A172 (cell line): ENCODE data around the genes SPDYE9 and CLDN3.

DNA sequence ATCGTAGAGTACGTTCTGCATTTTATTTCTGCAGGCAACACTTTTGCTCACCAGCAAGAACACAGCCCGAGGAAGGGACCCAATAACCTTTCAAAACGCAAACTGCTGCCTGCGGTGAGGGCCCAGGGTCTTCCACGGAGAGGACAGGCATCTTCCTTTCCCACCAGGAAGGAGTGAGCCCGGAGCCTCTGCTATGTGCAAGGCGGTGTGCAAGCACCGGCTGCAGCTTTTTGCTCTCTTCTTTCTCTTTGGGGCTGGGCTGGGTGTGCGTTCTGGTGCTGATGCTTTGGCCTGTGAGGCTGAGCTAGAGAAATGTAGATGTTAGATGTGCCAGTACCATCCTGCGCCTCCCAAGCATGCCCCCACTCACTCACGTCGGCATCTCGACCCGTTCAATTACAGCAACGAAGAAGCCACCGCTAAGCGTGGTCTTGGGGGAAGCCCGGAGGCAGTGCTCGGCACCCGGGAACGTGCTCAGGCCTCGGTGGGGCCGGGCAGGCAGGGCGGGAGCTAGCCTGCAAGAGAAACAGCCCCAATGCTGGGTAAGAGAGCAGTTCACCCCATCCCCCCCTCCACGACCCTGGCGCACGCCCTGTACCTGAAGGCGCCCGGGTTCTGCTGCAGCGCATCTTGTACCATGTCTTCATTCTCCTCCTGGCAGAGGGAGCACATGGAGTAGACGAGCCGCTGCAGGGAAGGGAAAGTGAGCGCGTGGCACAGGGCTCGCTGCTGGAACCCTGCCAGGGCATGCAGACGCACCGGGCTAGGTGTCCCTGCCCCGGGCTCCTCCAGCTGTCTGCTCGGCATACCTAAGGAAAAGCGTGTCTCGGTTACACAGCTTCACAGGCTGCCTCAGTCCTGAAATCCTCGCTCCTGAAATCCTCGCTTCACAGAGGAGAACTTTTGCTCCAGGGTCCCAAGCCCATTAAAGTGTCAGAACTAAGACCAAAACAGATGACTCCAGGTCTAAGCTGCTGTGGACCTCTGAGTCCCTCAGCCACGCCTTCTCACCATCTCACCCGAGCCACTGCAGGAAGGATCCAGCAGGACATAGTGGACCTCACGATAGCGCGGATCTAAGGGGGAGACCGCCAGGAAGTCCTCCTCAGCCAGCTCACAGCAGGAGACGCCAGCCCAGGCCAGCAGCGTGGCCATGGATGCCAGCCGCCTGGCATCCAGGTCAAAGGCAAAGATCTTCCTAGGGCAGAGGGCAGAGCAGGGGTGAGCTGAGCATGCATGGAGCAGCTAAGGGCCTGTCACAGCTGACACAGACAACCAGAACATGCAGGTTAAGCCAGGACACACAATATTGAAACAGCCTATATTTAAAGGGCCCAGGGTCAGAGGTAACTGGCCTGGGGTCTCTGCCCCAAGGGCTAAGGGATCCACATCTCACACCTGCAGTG, 20.5 kb downstream of the TRIM74 start:
- RAMPAGE, long total RNA = no peak

GRCh38 chr7:73085809-73086294, at the start of gene SPDYE9:
Gene SPDYE9, minus strand, starts transcription at chr7:73086038.
- RAMPAGE, long total RNA = no peak

GRCh38 chr7:73498449-73498876, 23.6 kb downstream of the BAZ1B start:
- RAMPAGE, long total RNA = no peak

GRCh38 chr7:73566418-73567412, 9.2 kb upstream of the BCL7B start:
- RAMPAGE, long total RNA = no peak

GRCh38 chr7:73577544-73577989, 812 bp downstream of the TBL2 start:
- RAMPAGE, long total RNA = no peak

DNA sequence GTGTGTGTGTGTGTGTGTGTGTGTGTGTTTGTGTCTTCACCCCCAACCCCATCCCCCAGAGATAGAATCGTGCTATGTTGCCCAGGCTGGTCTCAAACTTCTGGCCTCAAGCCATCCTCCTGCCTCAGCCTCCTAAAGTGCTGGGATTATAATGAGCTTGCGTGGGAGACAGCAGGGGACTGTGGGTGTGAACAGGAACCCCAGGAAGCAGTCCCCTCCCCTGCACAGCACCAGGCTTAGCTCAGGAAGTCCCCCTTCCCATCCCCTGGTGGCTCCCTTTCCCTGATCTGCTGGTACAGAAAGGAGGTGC, 22.8 kb upstream of the TBL2 start:
- RAMPAGE, long total RNA = no peak

DNA sequence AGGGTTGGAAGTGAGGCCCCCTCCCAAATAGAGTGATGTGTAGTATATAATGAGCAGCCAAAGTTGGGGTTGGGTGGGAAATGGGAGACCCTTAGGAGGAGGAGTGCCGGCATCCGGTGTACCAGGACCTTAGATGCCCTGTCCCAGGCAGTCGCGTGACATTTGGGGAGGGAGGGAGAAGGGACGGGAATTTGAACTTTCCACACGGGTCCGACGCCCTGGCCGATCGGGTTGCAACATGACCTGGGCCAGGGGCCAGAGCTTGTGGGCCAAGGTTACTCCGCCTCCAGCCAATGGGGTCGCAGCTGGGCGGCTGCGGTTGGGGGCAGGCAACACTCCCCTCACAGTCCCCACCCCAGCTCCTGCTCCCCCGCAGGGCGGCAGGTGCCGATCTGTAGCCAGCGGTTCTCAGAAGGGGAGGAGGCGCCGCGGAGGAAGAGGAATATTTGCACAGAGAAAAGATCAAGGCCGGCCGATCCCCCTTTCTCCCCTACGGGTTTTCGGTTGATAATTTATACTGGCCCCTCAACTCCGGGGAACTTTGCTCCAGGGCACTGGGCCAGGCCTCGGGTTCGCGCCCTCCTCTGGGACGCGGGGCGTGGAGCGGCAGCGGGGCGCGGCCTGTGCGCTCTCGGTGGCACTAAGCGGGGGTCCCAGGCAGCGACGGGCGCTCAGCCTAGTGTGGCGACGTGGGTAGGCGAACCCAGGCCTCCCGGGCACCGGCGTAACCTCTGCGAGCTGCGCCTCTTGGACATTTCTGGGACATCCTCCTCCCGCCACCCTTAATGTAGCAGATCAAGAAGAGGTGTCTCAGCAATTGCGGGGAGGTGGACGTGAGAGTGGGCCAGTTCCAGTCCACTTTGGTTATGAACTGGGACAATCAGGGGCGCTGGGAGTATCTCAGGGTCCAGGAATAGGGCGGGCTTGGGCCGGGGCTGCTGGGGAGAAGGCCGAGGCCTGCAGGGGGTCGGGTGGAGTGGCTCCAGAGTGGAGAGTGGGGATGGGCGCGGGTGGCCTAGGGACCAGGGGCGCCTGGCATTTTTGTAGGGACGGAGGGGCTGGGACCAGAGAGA, 1.2 kb downstream of the MLXIPL start:
- RAMPAGE, long total RNA = no peak

GRCh38 chr7:73647530-73648488, 19.8 kb upstream of the VPS37D start:
- RAMPAGE, long total RNA = no peak

- RAMPAGE, long total RNA = no peak
Measured at GRCh38 chr7:73770075-73771075, at the start of gene CLDN3. Gene CLDN3, minus strand, starts transcription at chr7:73770270.

GRCh38 chr7:73773568-73774229, 3.6 kb upstream of the CLDN3 start:
- RAMPAGE, long total RNA = no peak

DNA sequence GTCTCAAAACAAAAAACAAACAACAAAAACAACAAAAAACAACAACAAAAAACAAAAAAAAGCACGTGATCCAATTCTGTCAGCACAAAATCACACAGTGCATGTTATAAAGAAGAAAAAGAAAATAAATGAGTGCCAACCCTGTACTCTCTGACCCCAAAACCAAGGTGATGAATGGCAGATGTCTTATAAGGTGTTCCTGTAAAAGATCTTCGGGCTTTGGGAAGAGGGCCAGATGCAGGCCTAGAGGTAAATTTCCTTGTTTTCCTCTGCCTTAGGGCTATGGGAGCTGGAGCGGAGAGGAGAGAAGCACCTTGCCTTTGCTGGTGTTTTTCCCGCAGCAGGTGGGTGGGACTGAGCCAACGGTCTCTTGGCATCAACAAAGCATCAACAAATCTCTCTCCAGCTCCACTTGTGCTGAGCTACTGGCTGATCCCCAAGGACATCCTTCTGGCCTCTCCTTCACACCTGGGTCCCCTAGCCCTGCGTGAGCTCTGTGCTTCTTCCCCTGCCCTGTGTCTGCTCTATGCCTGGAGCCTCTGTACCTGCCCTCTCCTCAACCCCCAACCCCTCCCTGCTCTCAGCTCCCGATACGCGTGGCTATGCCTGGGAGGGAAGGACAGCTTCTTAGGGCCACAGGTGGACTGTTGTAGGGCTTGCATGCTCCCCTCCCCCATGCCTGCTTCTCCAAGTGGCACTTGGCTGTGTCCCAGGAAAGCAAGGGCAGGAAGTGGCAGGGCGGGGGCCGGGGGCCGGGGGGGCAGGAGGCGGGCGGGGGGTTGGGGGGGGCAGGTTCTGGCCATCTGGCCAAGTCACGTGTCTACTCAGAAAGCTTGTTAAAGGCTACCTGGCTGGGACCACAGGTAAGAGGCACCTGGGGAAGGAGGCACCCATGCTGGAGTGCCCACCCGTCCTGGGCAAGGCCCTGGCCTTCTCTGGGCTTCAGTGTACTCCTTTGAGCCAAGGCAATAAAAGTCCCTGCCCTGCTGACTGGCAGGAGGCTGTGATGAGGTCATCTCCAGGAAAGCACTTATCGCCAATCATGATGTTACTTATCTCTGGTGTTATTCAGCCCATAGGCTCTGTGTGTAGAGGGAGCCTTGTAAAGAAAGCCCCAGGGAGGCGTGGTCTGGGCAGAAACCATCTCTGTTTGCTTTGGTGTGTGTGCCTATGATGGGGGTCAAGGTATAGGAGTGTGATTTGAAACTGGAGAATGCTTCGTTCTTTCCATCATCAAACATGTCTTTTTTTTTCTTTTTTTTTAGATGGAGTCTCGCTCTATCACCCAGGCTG, 3.0 kb upstream of the CLDN4 start:
- RAMPAGE, long total RNA = no peak

DNA sequence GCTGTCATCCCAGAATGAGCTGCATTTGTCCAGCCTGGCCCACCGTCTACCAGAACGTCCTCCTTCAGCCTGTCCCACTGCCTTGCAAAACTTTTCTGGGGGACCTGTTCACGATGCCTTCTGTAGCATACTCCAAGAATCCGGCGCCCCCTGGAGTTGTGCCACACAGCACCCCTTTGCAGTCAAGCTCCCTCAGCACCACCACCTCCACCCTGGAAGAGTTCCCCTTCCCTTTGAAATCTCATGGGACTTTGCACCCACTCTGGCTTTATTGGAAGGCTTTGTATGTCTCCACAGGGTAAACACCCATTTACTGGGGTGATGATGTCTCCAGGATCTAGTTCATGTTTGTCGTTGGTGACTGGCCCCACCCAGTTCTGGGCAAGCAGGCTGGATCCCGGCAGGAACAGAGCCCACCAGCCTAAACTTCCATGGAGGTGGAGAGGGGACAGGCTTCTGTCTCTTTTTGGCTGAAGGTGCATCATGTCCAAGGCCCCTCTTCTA, 904 bp upstream of the CLDN4 start:
- RAMPAGE, long total RNA = no peak

- RAMPAGE, long total RNA = no peak
Measured at GRCh38 chr7:73881266-73881765, 20.4 kb downstream of the TMEM270 start.

DNA sequence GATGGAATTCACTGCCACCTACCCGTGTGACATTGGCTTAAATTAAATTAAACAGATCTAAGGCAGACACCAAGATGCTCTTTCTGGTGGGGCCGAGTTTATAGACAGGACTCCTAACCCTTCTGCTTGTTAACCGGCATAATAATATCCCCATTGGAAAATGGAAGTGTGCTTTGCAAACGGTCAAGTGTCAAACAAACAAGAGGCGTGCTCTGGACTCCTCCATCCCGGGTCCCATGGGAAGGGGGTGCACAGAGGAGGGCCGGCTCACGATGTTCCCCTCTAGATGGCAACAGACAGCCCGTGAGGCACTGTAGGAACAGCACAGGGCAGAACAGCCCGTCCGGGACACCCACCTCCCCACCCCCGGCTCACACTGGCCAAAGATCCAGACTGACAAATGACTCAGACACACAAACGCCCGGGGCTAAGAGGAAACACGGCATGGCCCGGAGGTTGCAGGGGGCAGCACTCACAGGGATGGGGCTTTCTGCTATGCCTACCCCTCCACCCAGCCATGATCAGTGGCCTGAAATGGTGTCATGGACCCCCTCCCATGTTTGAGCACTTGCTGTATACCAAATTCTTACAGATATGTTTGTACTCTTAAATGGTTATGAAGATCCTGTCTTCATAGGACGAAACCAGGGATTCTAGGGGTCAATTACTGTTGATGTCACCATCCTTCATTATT, 4.9 kb upstream of the ELN start:
- RAMPAGE, long total RNA = no peak

DNA sequence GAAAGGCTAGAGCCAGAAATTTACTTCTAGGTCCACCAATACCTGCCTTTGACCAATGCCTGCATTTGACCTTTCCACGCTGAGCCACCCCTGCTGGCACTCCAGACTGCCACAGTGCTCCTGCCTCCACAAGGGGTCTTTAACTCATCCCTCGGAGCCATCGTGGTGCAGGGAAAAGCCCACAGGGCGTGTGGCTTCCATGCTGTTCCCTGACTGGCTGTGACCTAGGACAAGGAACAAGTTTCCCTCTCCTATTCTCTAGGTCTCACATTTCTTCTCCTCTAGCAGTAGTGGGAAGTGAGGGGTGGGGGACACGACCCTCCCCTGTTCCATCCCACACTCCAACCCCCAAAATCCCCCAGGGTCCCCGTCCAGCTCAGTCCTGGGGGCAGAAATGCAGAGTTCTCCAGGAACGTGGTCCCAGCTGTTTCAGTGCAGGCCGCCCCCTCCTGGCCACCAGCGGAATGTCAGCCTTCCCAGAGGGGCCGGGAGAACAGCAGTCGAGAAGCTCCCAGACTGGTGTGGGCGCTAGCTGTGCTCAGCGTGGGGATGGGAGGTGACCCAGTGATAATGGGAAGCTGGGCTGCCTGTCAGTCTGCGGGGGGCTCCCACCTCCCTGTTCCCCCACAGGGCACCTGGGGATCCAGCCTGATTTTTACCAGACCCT, 1.3 kb upstream of the ELN start:
- RAMPAGE, long total RNA = no peak

DNA sequence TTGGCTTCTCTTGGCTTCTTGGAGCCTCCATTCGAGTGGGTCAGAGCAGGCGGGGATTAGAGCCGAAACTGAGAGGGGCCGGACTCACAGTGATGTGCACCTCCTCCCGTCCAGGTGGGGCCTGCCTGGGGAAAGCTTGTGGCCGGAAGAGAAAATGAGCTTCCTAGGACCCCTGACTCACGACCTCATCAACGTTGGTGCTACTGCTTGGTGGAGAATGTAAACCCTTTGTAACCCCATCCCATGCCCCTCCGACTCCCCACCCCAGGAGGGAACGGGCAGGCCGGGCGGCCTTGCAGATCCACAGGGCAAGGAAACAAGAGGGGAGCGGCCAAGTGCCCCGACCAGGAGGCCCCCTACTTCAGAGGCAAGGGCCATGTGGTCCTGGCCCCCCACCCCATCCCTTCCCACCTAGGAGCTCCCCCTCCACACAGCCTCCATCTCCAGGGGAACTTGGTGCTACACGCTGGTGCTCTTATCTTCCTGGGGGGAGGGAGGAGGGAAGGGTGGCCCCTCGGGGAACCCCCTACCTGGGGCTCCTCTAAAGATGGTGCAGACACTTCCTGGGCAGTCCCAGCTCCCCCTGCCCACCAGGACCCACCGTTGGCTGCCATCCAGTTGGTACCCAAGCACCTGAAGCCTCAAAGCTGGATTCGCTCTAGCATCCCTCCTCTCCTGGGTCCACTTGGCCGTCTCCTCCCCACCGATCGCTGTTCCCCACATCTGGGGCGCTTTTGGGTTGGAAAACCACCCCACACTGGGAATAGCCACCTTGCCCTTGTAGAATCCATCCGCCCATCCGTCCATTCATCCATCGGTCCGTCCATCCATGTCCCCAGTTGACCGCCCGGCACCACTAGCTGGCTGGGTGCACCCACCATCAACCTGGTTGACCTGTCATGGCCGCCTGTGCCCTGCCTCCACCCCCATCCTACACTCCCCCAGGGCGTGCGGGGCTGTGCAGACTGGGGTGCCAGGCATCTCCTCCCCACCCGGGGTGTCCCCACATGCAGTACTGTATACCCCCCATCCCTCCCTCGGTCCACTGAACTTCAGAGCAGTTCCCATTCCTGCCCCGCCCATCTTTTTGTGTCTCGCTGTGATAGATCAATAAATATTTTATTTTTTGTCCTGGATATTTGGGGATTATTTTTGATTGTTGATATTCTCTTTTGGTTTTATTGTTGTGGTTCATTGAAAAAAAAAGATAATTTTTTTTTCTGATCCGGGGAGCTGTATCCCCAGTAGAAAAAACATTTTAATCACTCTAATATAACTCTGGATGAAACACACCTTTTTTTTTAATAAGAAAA, 14.6 kb upstream of the LIMK1 start:
- RAMPAGE, long total RNA = no peak

DNA sequence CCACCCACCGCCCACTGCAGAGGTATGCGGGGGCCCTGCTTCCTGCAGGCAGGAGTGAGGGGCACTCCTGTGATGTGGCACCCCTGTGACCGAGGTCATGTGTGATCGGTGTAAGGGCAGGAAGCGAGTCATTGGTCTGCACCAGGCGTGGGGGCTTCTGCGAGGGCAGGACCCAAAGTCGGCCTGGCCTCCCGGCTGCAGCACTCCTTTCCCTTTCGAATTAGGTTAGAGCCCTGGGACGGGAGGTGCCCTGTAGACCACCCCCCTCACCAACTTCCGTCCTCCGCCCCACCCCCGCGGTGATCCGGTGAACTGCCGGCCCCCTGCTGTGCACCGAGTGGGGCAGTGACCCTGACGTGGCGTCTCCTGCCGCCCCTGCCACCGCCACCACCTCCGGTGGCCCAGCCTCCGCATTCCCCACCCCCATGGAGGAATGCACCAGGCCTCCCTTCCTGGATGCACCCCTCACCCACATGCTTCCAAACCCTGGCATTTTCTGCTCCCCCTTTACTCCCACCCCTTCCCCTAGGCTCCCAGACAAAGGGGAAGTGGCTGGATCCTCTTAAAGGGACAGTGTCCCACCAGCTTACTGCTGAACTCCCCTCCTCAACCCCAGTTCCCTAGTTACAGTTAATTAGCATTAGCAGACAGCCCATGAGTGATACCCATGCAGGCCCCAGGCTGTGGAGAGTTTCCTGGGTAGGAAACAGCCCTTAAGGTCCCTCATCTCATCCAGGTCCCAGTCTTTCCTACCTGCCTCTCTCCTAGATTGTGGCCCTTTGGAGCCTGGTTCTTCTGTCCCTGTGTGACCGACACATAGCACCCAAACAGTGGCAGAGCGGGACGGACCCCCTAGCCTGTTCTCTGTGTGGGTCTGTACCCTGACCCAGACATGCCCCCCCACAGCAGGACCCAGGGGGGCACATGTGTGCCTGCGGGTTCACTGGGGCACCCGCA, 11.1 kb downstream of the LIMK1 start:
- RAMPAGE, long total RNA = no peak

GRCh38 chr7:74194478-74195361, 15.1 kb upstream of the LAT2 start:
- RAMPAGE, long total RNA = no peak

- RAMPAGE, long total RNA = no peak
Measured at GRCh38 chr7:74210490-74210892, 685 bp downstream of the LAT2 start.

DNA sequence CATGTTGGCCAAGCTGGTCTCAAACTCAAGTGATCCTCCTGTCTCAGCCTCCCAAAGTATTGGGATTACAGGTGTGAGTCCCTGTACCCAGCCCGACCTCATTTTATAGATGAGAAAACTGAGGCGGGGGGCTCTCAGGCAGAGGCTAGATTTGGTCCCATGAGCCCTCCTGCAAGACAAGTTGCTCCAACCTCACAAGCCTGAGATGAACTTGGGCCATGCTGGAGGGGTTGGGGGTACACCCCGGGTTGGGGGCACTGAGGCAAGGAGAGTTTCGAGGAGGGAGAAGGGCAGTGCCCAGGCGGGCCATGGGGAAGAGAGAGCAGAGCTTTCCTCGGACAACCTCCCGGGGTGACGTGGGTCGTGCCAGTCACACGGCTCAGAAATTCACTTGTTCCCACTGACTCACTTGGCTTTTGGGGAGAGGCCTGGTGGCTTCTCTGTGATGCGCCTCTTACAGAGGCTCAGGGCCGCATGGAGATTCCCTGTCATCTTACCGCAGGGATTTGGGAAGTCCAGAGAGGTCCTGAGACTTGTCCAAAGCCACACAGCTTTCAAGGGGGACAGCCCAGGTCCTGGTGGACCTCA, 2.8 kb downstream of the LAT2 start:
- RAMPAGE, long total RNA = no peak